Fibroblast of villous mesenchyme (primary cell): ENCODE measurements around a stretch of chr11.

DNA sequence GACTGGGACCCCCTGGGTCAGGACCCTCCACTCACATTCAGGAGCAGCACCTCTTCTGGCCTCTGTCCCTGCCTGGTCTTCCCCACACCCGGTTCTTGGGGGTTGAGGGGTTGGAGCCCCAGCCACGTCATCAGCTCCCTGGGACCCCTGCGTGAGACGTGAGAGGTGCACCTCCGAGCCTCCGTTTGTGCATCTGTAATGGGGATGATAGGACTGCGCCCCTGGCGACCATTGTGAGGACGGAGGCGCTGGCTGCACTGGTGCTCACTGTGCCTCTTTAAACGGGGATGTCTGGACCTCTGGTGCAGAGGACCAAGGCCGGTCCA is 16.9 kb downstream of the LSP1 start:
- CAGE, long polyA plus RNA: no peak

GRCh38 chr11:1870976-1871673 is 18.2 kb downstream of the LSP1 start:
- CAGE, long polyA plus RNA: no peak

GRCh38 chr11:1916864-1917599 is 2.5 kb upstream of the TNNT3 start:
- CAGE, long polyA plus RNA: no peak

DNA sequence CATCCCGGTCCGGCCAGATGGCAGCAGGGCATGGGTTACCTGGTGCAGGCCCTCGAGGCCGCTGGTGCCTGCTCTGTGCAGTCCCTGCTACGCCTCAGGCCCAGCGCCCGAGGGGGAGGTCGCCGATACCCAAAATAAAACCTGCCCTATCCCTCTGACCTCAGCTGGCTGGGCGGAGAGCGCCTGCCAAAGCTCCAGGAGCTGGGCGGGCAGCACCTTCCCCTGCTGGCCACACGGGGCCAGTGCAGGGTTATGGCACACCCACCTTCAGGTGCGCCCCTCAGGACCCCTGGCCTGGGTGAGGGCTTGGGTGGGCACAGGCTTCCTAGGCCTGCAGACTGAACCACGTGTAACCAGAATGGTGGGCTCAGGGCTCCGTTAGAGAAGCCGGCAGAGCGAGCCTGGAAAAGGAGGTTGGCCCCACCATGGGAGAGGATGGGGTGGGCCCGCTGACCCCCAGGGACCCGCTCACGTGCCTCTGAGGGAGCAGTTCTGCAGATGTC is 1.9 kb upstream of the TNNT3 start:
- CAGE, long polyA plus RNA: no peak

DNA sequence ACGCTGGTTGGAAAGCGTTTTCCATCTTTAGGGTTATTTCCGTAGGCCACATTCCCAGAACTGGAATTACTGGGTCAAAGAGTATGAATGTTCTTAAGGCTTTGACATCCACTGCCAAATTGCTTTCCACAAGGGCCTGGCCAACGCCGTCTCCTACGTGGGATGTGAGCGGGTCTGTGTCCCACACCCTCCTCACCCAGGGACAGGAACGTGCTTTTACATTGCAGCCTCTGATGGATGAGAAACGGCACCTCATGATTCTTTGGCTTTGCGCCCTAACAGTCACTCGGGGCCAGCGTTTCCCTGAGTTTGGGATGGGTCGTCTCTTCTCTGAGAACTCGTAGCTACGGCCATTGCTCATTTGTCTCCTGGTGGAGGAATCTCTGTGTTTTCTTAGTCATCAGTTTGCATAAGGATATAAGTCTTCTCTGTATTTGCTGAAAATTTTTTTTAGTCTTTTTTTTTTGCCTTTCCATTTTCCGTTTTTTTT is 11.8 kb downstream of the TNNT3 start:
- CAGE, long polyA plus RNA: no peak

DNA sequence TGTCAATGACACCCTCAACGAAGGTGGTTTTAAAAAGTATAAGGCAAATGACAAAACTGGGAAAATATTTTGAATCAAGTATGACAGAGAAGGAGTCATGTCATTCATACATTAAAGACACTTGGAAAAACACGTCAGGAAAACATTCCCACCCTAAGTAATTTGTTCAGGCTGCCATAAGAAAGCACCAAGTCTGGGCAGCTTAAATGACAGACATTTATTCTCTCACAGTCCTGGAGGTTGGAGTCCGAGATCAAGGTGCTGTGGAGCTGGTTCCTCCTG is 6.5 kb upstream of the MRPL23 start:
- CAGE, long polyA plus RNA: no peak

DNA sequence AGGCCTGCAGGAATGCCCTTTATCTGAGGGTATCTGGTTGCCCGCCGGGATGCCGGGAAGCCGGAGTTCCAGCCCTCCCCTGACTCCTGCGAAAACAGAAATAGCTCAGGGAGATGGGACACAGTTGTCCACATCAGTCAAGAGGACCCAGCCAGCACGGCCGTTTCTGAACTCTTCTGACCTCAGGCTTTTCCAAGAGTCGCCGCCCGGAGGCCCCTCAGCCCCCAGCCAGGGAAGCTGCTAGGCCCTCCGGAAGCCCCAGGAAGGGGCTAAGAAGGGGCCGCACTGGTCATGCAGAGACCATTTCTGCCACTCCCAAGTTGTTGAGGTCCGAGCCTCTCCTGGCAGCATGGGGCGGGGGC is 20.8 kb downstream of the MRPL23 start:
- CAGE, long polyA plus RNA: no peak

- CAGE, long polyA plus RNA: start-site peak on the minus strand at chr11:2137280-2137347, 164 and 217 reads in 2 replicates
Observed at GRCh38 chr11:2136976-2137583, 2.1 kb downstream of the IGF2 start.

DNA sequence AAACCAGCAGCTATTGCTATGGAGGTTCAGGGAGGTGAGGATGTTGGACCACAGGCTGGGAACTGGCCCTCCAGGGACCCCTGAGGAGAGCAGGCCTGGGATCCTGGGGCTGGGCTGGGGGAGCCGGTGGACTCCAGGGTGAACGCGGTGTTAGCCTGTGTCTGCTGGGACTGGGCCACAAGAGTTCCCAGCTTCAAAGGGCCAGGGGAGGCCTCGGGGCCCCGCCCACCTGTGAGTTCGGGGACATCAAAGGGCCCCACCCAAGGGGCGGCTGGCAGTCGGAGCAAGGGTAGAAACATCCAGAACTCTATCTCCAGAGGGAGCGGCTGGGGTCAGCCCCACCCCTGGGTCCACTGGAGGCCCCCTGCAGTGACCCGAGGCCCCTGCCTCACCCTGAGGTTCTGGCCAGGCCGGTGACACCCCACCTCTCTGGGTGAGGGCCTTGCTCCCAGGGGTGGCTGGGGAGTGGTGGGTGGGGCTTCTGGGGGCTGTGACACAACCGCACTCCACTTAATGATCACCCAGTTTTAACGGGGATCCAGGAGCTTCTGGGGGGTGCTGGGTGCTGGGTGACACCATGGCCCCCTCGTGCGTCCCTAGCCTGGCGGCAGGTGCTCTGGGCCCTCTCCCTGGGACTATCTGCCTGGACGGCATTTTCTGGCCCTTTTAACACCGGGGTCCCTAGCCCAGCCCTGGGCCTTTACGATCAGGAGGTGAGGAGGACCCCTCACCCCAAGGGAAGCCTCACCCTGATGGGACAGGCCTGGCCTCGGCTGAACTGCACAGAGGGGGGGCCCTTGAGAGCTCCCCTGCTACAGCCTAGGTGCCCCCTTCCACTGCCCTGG is 32.4 kb upstream of the TH start:
- CAGE, long polyA plus RNA: no peak

DNA sequence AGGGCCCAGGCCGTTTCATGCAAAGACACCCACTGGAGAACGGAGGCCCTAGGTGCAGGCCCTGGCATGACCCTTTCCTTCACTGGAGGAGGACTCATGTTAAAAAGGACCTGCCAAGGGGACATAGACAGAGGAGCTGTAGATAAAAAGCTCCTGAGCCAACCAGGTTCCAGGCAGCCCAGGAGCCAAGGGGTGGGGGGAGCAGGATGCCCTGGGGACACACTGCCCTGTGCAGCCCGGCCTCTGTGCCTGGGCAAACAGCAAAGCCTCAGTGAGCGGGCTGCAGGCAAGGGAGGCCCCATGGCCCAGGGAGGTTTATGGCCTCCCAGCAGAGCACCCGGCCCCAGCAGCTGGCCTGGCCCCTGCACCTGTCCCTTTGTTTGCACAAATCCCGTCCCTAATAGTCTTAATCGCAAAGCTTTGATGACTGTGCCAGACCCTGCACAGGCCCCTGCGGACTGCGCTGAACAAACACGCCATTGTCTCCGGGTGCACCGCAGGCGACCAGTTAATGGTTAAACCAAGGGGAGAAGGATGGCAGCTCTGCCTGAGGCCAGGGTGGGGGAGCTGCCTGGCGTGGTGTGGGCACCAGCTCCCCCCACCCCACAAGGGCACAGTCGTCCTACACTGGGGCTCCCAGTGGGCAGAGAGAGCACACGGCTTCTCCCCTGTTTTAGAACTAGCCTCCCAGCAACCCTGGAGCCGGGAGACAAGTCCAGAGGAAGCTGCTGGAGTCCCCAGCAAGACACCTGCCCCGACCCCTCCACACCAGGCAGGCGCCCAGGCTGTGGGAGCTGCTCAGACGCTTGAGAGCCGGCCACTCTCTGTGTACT is 39.5 kb upstream of the TH start:
- CAGE, long polyA plus RNA: no peak

DNA sequence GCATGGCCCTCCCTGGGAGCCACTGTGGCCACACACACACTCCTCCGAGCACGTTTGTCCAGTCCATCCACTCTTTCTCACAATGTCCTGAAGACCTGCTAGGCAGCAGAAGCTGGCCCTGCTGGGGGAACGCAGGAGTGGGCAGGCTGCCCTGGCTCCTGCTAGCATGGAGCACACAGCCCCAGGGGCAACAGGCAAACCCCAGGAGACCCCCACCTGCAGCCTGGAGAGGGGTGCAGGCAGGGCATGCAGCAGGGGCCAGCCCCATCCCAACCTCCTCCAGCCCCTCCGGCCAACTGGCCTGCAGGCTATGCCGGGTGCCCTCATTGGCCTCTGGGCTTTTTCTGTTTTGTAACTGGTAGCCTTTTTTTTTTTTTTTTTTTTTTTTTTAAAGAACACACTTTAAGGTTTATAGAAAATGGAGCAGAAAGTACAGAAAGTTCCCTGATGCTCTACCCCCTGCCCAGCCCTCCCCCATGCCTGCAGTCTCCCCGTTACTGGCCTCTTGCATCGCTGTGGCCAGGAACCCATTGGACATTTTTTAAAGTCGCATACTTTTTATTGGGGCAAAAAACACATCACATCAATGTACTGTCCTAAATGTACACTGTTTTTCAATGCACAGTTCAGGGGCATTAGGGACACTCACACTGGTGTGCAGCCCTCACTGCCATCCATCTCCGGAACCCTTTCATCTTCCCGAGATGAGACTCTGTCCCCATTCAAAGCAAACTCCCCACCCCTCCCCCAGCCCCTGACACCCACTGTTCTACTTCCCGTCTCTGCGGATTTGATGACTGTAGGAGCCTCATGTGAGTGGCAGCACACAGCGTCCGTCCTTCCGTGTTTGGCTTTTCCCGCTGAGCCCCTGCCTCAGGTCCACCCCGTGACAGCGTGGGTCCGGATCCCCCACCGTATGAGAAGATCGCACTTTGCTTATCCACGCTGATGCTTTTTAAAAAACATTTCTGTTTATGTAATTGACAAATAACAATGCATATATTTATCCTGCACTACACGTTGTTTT is 41.6 kb upstream of the TH start:
- CAGE, long polyA plus RNA: no peak

- CAGE, long polyA plus RNA: no peak
Observed at GRCh38 chr11:2267644-2268414, 2.6 kb downstream of the ASCL2 start.

DNA sequence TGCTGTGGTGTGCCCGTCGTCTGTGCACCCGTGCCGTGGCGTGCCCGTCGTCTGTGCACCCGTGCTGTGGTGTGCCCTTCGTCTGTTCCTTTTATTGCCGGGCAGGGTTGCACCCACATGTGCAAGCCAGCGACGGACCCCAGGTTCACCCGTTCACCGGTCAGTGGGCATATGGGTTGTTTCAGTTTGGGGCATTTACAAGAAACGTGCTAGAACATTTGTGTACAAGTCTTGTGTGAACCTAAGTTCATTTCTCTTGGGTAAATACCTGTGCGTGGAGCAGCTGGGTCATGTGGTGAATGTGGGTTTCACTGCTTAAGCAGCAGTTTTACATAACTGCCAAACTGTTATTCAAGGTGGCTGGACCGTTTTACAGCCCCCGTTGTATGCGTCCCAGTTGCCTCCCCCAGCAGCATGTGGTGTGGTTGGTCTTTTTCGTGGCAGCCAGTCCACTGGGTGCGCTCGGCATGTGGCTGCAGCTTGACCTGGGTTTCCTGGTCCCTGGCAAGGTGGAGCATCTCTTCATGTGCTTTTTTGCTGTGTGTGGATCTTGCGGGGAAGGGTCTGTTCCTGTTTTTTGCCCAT is 8.6 kb downstream of the CD81 start:
- CAGE, long polyA plus RNA: no peak

DNA sequence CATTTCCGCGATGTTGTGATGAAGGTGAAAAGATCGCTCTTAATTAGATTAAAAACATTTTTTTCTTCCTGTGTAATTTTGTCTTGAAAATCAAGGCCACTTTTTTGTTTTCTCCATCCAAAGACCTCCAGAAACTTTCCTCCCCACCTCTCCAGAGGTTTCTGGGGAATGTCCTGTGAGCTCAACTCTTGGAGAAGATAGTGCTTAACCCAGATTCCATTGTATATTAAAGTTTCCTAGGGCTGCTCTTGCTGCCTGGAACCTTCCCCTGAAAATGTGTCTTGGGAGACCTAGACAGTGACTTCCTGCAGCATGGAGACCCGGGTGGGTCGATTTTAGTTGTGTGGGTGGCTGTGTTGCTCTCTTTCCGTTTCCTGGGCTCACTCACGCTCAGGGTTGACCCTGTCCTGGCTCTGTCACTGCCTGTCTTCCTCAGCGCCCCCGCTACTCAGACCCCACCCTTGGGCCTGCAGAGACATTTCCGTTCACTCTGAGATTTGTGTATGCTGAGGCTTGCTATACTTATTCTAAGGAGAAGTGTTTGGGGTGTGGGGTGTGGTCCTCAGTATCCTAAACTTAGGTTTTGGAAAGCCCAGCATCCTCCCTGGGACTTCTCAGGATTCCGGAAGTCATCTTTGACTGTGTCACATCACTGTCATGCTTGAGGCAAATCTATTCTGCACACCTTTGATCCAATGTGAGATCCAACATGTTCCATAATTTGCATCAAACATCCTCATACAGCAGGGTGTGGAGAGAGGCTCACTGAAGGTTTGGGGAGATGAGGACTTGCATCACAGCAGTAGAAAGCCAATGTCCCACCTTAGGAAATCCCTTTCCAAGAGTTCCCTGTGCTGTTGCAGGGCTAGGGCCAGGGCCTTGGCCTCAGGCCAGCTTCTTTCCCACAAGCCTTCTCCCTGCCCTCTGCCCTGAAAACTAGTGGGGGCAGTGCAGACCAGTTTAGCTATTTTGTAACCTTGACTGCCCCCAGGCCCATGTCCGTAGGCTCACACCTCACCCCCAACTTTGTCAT is 207.8 kb downstream of the KCNQ1 start:
- CAGE, long polyA plus RNA: no peak

DNA sequence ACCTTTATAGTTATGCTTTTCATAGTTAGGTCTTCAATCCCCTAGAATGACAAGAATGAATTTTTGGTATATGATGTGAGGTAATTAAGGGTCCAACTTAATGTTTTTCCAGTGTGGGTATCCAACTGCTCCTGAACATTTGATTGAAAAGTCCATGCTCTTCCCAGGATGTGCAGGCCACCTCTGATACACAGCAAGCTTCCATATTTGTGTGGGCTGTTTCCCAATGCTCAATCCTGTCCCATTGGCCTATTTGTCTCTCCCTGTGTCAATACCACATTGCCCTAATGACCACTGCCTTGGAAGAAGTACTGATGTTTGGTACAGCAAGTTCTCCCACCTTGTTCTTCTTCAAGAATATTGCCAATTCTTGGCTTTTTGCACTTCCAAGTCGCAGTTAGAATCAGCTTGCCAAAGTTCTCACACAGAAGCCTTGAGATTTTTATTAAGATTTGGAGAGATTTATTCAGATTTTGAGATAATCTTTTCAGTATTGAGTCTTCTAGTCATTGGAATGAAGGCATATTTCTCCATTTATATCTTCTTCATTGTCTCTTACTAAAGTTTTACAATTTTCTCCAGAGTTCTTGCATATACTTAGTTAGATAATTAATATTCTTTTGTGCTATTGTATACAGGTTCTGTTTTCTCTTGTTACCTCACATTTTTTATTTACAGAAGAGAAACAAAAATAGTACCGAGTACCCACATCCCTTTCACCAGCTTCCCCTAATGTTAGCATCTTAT is 212.2 kb downstream of the KCNQ1 start:
- CAGE, long polyA plus RNA: no peak

- CAGE, long polyA plus RNA: no peak
Observed at GRCh38 chr11:2681128-2681853, 204.3 kb downstream of the CDKN1C start.

DNA sequence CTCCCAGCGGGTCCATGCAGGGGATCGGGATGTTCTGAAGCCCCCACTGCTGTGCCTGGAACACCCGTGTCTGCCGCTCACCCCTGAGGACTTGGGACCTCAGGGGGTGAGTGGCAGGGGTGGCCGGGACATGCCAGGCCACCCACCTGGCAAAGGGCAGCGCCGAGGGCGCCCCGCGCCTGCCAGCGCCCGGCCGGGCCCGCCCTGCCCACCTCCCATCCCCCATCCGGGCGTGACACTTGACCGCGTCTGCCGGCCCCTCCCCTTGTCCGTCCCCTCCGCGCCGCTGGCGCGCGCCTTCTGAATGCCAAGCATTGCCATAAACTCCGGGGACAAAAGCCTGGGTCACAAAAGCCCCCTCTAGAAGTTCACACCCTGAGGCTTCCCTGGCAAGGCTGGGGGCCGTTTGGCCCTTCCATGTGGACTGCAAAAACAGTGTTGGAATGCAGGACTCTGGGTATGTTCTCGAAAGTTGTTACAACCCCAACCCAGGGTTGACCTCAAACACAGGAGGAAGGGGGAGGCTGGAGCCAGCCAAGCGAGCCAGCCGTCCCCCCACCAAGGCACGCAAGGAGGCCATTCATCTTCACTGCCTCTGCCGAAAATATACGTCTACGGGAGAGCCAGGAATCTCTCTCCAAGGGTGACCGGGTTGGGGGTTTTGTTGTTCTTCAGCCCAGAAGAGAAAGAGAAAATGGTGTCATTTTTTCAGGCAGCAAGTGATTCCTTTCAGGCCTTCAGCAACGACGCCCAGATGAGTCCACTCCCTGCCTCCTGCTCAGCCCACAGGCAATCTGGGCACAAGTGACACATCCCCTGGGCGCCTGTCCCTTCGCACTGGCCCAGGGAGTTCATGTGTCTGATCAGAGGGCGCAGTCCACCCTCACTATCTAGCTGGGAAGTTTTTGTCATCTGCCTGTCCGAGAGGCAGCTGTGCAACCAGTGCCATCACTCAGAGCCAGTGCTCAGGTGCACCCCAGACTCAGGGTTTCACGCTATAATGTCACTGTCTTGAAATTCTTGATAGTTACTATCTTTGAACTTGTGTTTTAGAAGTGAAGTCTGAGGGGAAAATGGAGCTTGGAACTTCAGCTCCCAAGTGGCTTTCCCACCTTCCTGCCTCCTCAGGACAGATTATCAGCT is 184.6 kb downstream of the CDKN1C start:
- CAGE, long polyA plus RNA: no peak

DNA sequence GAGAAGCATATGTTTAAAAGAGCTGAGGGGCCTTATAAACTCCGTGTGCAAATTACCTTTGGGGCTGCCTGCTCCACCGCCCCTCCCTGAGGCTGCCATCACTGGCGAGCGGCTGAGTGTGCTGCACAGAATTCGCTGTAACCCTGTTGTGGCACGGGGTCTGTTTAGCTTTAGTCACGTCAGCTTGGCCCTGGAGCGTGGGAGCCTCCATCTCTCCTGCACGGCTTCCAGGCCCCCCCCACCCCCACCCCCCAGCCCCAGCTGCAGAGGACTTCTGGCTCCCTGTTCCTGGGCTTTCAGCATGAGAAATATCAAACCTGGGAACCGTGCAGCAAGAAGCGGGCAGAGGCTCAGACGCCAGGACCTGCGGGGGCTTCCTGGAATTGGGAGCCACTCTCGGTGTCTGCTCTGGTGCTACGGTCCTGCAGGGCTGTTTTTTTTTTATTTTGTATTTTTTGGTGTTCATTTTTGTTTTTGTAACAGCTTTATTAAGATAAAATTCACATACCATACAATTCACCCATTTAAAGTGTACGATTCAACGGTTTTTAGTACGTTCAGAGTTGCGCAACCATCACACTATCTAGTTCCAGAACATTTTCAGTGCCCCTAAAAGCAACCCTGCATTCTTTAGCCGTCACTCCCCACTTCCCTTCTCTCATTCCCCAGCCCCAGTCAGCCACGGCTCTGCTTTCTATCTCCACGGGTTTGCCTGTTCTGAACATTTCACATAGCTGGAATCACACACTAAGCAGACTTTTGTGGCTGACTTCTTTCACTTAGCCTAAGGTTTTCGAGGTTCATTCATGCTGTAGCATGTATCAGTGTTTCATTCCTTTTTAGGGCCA is 176.4 kb downstream of the CDKN1C start:
- CAGE, long polyA plus RNA: no peak

GRCh38 chr11:2737704-2738364 is 147.7 kb downstream of the CDKN1C start:
- CAGE, long polyA plus RNA: no peak

DNA sequence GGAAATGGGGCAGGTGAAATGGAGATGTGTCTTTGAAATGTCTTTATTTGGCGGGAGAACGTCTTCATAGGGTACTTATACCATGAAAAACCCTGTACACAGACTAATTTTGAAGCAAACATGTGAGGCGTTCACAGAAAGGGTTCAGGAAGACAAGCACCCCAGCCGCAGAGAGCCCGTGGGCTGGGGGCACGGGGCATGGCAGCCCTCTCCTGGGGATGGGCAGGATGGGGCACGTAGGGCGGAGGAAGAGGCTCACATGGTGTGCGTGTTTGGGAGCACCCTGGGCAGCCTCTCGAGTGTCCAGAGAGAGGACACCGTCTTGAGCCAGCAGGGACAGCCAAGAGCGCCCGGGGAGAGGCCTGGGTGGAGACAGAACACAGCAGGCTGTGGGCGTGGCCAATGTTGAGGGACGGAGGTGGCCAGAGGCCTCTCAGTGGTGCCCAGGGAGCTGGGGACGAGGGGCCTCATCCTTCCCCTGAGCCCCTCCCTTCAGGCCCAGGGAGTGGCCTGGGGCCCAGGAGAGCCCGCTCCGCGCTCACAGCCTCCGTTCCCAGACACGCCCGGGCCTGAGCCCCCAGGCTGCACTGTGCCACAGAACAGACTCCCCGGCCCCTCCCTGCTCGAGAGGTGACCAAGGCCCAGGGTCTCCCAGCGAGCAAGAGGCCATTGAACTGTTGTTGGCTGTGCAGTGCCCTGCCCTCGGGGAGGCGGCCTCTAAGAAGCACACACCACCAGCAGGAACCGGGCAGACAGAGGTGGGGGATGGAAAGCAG is 48.5 kb downstream of the CDKN1C start:
- CAGE, long polyA plus RNA: no peak